ENCODE measurements around a stretch of chr1.

DNA sequence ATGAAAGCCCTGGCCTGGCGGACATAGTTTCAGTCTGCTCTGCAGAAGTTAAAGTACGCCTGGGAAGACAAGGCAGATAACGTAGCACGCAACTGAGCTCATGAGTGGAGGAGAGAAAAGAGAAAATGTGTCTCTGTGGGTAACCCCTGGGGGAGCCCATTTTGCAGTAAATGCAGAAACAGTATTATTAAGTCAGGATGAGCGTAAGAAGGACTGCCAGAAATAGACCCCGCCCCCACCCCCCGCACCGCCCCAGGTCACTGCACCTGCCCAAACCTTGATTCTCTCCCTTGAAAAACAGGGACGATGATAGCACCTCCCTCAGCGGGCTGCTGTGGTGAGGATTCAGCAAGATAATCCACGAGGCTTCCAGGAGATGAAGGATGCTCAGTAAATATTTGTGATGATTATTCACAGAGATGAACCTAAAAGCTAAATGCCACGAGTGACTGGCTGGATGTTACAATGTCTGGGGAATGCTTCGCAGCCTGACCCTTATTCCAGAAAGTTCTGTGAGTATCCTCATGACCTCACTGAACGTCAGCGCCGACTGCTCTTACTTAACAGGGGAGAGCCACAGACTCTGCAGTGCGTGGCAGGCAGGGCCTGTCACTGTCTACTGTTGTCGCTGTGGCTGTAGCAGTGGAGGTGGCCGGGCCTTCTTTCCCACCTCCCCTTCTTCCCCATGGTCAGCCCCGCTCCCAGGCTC is 51.9 kb upstream of the TARBP1 start:
- PRO-cap: unidirectional peak, plus-strand start at position 588 of the sequence

DNA sequence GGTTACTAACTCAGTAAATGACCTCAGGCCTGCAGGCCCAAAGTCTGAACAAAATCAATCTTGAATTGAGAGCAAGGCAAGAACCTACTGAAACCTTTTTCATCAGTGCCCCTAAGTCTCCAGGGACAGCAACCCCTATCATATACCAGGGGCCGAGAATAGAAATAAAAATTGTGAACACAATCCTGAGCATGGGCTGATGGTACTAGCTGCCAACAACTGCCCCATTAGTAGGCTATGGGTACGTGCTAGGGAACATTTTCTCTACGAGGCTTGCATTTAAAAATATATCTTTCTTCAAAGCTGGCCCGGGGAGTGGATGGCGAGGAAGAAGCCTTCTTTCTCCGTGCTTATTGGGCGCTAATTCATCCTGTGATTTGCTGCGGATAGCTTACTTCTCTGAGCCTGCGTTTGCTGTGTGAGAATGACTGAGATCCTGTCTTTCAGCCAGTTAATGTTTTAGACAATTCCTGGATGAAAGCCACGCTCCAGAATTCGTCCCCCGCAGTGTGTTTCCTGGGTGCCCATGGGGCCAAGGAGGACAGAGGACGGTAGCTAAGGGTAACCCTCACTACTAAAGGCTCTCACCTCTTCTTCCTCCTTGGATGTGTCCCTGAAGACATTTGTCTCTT is 57.7 kb upstream of the TARBP1 start:
- PRO-cap: no peak

GRCh38 chr1:234601716-234602354 is 8.1 kb downstream of the IRF2BP2 start:
- PRO-cap: unidirectional peak, plus-strand start at chr1:234601774; unidirectional peak, plus-strand start at chr1:234601838

DNA sequence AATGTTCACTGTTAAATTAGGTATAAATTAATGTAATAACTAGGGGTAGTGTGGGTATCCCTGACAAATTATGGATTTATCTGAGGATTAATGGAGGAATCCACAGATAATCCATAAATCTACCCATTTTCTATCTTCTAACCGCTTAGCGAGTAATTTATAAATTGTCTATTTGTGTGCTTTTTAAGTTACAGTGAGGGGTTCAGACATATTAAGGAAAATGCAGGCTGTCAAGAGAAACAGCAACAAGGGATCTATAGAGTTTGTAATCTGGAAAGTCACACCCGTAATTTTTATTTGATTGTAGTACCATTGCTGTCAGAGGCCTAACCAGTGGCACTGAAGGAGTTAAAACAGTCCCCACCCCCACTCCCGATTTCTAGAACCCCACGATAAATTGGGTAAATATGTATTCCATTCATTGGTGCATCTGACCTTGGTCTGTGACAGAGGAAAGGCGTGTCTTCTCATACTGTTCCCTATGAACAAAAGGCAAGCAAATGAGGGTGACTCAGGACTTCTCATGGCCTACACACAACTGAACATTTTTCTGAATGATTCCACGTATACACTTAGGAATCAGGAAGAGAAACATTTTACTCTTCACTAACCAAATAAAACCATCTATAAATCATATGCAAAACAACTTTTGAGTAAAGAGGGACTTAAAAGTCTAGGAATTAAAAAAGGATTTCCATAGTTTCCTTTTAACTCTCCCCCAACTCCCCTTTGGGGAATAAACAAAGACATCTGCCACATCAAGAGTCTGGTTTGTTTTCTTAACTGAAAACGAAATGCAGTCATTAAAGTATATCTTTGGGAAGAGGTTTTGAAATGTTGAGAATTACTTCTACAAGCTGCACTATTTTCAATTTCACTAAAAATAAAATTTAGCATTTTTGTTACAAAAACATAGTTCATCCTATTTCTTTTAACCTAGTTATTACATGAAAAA is 7.3 kb downstream of the IRF2BP2 start:
- PRO-cap: bidirectional peak, plus-strand start at position 514 of the sequence, minus-strand start at position 381 of the sequence

GRCh38 chr1:234627977-234628382 is 18.0 kb upstream of the IRF2BP2 start:
- PRO-cap: no peak

GRCh38 chr1:234702621-234702885 is 92.6 kb upstream of the IRF2BP2 start:
- PRO-cap: no peak

DNA sequence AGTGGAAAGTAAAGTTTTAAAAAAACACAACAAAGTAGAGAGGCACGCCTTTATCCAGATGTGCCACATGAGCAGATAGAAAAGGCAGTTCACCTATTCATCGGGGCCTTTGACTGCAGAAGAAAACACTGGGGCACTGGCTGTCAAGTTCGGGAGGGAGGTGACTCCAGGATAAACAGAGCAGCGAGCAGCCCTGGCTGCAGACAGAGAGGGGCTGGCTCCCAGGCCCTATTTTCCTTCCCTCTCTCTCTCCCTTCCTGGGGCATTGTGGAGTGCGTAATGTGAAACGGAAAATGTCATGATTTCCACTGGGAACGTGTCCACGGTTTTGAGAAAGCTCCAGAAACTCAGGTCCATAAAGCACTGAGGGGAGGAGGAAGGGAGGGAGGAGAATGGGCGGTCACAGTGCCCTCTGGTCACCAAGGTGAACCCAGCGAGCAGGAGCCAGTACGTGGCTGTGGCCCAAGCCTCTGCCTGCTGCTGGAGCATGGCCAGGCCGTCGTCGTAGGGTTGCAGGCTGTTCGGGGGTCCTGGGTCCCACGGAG is 114.6 kb upstream of the IRF2BP2 start:
- PRO-cap: no peak

GRCh38 chr1:234842427-234843399 is 232.7 kb upstream of the IRF2BP2 start:
- PRO-cap: no peak

DNA sequence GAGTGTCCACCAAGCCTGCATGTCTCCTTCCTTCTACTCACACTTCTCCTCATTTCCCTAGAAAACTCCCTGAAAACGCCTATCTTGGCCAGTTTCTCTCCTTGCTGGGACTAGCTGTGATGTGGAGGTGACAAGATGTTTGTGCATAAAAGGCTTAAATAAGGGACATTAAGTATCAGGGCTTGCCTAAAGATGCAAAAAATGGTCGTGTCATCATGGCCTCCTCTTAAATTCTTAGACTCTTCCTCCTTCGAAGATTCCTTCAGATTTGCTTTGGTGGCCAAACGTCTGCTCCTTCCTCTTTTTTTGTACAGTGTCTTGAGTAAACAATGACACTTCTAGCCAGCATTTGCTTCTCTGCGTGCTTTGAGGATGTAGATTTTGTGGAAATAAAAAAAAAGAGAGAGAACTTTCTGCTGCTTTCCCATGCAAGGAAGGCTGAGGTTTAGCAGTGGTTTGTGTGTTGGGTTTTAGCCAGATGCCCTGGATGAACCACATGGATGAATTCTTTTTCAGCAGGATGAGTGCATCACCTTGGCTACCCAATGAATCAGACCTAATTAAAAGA is 239.2 kb upstream of the IRF2BP2 start:
- PRO-cap: no peak

DNA sequence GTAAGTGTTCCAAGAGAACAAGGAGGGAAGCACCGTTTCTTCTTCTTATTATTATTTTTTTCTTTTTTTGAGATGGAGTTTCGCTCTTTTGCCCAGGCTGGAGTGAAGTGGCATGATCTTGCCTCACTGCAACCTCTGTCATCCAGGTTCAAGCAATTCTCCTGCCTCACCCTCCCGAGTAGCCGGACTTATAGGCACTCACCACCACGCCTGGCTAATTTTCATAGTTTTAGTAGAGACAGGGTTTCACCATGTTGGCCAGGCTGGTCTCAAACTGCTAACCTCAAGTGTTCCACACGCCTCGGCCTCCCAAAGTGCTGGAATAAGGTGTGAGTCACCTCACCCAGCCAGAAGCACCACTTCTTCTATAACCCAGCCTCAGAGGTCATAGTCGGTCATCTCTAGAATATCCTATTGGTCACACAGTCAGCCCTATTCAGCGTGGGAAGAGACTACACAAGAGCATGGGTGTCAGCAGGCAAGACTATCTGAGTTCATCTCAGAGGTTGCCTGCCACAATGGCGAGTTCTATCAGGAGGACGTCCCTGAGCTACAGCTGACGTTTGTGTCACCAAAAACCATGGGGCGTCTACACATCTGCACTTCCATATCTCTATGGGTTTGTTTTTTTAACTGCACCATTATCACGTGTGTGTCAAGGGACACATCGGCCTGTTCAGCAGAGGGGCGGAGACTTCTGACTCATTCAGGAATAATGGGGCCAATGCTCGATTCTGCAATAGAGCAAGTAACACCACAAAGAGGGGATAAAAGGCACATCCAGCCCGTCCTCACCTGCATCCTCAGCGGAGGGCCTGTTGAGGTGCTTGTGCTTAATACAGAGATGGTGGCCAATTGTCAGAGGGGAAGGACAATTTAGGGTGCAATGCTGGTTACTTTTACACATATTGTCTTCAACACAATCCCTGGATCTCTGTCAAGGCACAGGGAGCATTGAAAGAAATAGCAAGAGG is 256.2 kb upstream of the IRF2BP2 start:
- PRO-cap: no peak

- PRO-cap: no peak
Measured at GRCh38 chr1:234876079-234876884, 252.4 kb downstream of the TOMM20 start.

- PRO-cap: unidirectional peak, plus-strand start at chr1:234926225
Measured at GRCh38 chr1:234925872-234926520, 202.6 kb downstream of the TOMM20 start.

GRCh38 chr1:234978409-234979272 is 150.0 kb downstream of the TOMM20 start:
- PRO-cap: bidirectional peak, plus-strand start at chr1:234979028, minus-strand start at chr1:234978786

DNA sequence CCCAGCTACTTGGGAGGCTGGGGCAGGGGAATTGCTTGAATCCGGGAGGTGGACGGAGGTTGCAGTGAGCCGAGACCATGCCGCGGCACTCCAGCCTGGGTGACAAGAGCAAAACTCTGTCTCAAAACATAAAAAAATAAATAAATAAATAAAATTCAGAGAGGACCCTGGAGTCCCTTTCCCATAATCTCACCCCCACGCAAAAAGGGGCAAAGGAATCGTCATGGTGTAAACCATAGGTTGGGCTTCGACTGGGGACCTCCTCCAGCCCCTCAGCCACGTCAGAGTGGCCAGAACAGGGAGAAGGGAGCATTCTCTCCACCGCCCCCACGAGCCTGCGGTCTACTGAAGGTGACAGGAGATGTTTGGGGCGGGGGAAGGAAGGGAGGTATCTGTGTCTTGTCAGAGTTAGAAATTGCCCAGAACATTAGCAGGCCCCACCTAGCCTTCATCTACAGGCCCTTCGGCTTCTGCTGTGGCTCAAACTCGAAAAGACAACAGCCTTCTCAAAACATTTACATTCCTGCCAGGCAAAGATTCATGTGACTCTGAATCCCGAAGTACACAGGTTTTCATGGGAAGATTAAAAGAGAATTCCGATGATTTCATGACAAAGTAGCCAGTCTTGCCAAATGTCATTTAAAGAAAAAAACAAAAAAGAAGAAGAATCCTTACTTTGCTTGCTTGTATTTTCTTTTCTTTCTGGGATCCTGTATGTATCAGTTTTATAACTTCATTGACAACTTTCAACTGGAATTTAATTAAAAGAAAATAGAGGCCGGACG is 128.2 kb downstream of the TOMM20 start:
- PRO-cap: no peak

GRCh38 chr1:235011450-235012413 is 116.9 kb downstream of the TOMM20 start:
- PRO-cap: bidirectional peak, plus-strand start at chr1:235012142, minus-strand start at chr1:235011953

GRCh38 chr1:235063137-235063634 is 65.5 kb downstream of the TOMM20 start:
- PRO-cap: no peak

DNA sequence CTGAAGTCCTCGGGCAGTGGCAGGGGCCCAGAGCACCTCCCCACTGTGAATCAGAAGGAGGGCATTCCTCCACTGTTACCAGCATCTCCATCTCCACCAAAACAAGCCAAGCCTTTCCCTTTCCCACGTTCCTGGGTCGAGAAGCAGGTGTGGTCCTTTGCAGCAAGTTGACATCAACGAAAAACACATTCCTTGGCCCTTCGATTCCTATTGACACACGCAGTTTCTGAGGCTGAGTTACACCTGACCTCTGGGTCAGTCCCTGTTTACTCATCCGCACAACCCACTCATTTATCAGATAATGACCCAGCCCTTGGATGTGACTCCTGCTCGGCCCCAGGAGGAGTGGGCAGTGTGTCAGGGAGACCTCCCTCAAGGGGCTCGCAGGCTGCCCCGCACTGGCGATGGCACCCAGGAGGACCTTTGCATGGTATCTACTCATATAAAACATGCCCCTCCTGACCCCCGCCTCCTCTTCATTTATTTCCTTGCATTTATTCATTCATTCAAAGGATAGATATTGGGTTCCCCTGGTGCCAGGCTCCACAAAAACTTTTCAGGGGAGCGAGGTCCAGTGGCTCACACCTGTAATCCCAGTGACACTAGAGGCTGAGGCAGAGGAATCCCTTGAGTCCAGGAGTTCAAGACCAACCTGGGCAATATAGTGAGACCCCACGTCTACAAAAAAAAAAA is 60.2 kb downstream of the TOMM20 start:
- PRO-cap: no peak

DNA sequence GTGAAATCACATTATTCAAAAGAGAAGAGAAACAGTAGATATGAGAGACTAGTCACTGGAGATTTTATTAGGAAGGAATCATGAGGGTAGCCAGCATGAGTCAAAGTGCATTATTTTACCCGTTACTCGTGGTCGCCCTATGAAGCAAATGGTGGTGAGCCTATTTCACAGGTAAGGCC is 52.8 kb downstream of the TOMM20 start:
- PRO-cap: no peak

DNA sequence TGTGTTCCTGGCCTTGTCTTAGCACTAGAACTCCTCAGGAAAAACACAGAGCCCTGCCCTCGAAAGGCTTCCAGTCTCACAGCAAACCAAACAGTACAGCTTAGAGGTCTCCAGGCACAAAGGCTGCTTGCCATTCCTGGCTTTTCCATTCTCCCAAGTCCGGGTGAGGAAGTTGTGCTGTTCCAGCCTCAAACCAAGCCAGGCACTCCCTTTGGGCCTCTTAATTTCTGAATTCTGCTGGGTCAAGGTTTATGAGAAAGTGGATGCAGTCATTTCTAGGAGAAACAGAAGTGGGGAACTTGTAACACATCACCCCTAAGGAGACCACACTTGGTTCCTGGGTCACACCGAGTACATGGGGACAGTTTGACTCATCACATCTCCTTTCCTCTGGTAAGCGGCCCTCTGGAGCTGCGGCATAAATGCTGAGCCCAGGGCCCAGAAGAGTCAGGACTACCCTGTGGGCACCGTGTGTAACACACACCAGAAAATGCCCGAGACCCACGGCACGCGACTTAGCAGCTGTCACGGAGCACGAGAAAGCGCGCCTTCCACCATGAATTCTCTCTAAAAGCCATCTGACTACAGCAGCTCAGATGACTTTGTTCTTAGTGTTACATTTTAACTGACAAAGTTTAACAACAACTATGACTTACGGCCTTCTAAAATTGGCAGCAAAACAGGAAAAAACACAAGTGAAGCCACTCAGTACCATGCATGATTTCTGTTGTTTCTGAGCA is 51.1 kb downstream of the TOMM20 start:
- PRO-cap: no peak

DNA sequence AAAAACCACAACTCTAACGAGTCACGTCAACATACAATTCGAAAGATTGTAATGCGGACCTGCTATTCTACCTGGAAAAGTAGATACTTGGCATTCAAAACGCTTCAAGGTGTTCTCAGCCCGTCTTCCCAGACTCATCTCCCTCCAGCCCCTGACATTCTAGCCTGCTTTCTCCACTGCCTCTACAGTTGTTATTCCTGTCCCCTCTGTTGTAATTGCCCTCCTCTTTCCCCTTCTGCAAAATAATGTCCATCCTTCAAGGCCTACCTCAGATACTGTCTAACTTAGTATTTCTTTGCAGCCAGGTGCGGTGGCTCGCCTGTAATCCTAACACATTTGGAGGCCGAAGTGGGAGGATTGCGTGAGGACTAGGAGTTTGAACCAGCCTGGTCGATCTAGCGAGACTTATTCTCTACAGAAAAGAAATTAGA is 651 bp upstream of the RBM34 start:
- PRO-cap: no peak

Measured in pulmonary lymph node (tissue), 1 donor.